ENCODE measurements around the gene CFAP300.

DNA sequence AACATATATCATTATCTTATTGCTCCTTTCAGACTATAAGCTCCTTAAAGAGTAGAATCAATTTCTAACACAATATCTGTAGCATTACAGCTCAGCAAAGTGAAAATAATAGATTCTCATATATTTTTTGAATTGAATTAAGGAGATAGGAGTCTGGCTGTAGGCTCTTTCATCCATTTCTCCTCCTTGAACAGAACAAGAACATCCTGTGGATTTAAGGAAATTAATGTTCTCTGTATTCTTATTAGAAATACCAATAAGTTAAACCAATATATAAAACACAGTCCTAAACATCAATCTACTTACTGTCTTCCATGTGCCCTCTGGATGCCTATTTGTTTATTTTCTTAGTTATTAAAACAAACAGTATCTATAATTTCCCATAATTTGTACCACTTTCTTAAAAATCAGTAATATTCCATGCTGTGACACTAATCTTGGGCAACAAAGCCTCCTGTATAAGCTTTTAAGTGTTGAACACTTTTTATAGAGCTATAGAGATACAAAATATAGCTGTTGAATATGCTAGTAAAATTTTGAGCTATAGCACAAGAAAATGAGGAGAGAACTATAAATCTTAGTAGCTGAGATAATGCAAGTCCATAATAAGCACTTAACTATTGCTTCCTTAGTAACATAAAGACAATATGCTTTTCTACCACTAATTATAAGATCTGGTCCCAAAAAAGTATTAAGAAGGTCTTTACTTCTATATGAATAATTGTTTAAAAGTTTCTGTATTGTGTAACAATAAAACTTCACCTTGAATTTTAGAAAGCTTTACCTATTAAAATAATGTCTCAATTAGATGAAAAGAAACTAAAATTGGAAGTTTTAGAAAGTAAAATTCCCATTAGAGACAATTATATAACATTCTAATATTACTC lies 28.6 kb downstream of the SESN3 start:
- PRO-cap, result no peak
- RAMPAGE, long total RNA, 2 experiments, result no peak in any of the 2 experiments

GRCh38 chr11:95232151-95232786 lies 1.3 kb upstream of the SESN3 start:
- PRO-cap, result bidirectional peak, plus-strand start at chr11:95232442, minus-strand start at chr11:95232340
- RAMPAGE, long total RNA, 2 experiments, result no peak in any of the 2 experiments

DNA sequence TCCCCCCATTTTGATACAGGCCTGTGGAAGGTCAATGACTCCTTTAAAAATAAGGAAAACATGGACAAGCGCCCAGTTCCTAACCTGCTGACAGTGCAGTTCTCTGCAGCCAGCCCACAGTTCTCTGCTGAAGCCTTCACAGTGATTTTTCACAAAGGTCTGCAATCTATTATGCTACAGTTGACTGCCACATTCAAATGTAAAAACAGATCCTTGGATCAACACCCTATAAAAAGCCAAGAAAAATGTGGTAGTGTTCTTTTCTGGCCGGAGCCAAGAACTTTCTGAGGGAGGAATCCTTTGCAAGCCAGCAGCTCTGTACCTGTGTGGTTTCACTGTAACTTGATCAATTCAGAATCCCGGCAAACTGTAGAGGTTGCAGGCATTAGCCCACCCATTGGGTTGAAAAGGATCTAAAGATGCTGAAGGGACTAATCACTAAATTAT lies 107.7 kb upstream of the SESN3 start:
- PRO-cap, result unidirectional peak, minus-strand start at position 143 of the sequence
- RAMPAGE, long total RNA, 2 experiments, result no peak in any of the 2 experiments

DNA sequence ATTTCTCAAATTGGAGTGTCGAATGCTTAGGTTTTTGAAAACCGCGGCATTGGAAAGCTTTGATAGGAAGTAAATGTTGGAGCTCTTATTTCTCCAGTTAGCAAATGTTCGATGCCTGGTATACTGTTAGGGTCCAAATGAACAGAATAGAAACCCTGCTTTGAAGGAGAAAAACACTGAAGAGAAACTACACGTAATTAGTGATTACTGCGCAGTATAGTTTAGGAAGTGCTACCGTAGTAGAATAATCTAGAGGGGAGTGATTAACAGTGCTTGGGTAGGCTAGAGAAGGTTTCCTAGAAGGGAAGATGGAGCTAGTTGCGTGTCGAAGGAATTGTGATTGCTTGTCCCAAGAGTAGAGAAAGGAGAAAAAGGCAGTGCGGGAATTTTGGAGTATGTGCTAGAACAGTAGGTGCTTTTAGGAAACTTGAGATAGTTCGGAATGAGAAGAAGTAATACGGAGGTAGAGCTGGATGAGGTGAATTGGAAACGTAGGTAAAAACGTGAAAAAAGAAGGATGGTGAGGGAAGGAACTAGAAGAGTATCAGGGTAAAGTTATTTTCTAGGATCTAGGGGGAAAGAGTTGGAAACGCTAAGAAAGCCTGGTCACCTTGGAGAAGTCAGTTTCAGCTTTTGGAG lies 1.2 kb downstream of the CEP57 start:
- PRO-cap, result no peak
- RAMPAGE, long total RNA, 2 experiments, result no peak in any of the 2 experiments

DNA sequence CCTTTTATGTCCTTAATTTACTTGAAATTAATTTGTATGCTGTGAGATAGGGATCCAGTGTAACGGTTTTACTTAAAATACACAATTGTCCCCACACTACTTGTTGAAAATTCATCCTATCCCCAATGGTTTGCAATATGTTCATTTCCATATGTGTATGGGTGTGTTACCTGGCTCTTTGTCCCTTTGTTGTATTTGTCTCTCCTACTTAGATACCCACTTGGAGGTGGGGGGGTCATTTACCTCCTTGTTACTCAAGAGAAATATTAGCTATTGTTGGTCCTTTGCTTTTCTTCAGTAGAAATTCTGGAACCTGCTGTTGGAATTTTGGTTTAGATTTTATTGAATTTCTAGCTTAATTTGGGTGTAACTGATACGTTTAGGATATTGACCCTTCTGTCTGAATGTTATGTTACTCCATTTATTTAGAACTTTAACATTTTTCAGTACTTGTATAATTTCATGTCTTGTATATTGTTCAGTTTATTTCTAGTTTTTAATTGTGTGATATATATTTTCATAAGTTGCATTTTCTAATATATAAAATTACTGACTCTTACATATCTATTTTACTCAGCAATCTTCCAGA lies 4.6 kb downstream of the CEP57 start:
- PRO-cap, result no peak
- RAMPAGE, long total RNA, 2 experiments, result no peak in any of the 2 experiments

DNA sequence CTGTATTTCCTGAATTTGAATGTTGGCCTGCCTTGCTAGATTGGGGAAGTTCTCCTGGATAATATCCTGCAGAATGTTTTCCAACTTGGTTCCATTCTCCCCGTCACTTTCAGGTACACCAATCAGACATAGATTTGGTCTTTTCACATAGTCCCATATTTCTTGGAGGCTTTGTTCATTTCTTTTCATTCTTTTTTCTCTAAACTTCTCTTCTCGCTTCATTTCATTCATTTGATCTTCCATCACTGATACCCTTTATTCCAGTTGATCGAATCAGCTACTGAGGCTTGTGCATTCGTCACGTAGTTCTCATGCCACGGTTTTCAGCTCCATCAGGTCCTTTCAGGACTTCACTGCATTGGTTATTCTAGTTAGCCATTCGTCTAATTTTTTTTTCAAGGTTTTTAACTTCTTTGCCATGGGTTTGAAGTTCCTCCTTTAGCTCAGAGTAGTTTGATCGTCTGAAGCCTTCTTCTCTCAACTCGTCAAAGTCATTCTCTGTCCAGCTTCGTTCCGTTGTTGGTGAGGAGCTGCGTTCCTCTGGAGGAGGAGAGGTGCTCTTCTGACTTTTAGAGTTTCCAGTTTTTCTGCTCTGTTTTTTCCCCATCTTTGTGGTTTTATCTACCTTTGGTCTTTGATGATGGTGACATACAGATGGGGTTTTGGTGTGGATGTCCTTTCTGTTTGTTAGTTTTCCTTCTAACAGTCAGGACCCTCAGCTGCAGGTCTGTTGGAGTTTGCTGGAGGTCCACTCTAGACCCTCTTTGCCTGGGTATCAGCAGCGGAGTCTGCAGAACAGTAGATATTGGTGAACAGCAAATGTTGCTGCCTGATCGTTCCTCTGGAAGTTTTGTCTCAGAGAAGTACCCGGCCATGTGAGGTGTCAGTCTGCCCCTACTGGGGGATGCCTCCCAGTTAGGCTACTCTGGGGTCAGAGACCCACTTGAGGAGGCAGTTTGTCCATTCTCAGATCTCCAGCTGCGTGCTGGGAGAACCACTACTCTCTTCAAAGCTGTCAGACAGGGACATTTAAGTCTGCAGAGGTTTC lies 48.5 kb downstream of the MTMR2 start:
- PRO-cap, result no peak
- RAMPAGE, long total RNA, 2 experiments, result no peak in any of the 2 experiments

DNA sequence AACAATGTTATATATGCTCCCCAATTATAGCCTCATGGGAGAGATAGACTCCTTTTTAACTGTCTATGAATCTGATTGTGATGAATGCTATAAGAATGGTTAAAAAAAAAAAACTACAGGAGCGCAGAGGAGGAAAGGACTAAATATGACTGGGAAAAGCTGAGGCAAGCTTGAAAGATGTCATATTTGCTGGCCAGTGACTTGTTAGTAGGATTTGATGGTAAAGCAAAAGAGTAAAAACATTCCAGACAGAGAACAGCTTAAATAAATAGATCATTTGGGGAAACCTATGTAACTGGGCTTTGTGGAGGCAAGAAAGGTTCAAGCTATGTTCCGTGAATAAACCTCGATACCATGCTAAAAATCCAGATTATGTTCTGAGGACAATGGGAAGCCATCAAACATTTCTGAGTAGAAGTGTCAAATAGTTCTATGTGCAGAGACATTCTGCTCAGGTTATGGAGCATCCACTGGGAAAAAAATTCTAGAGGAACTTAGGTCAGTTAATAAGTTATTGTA lies 24.3 kb downstream of the MTMR2 start:
- PRO-cap, result no peak
- RAMPAGE, long total RNA, 2 experiments, result no peak in any of the 2 experiments

GRCh38 chr11:96013271-96013874 lies 89.5 kb upstream of the MTMR2 start:
- PRO-cap, result no peak
- RAMPAGE, long total RNA, 2 experiments, result no peak in any of the 2 experiments

DNA sequence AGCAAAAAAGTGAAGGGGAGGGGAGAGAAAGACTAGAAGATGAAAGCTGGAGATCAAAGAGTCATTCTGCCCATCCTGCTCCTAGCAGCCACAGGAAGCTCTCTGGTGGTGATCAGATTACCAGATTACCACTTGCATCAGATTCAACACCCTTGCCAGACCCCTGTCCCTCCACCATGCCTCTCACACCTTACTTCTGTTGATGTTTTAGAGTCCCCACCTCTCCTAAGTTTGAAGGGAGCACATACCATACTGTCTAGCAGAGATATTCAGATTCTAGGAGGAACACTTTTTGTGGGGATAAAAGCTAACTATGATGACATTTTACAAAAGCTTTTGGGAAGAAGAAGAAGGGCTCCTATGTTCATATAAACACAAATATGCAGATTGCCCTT lies 92.4 kb upstream of the MTMR2 start:
- PRO-cap, result no peak
- RAMPAGE, long total RNA, 2 experiments, result no peak in any of the 2 experiments

GRCh38 chr11:96228415-96229590 lies 114.2 kb downstream of the MAML2 start:
- PRO-cap, result no peak
- RAMPAGE, long total RNA, 2 experiments, result no peak in any of the 2 experiments

GRCh38 chr11:96230415-96231127 lies 112.4 kb downstream of the MAML2 start:
- PRO-cap, result no peak
- RAMPAGE, long total RNA, 2 experiments, result no peak in any of the 2 experiments

GRCh38 chr11:96249209-96250399 lies 93.4 kb downstream of the MAML2 start:
- PRO-cap, result no peak
- RAMPAGE, long total RNA, 2 experiments, result no peak in any of the 2 experiments

GRCh38 chr11:96306344-96306874 lies 36.6 kb downstream of the MAML2 start:
- PRO-cap, result no peak
- RAMPAGE, long total RNA, 2 experiments, result no peak in any of the 2 experiments

DNA sequence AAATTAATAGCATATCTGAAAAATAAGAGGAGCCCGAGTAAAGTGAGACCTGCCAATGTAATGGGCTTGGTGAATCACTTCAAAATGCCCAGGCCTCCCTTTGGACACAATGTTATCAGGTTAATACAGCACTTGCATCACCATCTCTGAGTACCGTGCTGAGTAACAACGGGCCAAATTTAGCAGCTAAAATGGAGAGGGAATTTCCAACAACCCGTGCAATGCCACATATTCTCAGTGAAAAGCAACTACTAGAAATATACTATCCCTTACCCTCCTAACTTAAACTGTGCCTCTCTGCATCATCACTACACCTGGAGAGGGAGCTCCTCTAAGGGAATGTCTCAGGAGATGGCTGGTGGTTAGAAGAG lies 4.2 kb downstream of the MAML2 start:
- PRO-cap, result no peak
- RAMPAGE, long total RNA, 2 experiments, result no peak in any of the 2 experiments

DNA sequence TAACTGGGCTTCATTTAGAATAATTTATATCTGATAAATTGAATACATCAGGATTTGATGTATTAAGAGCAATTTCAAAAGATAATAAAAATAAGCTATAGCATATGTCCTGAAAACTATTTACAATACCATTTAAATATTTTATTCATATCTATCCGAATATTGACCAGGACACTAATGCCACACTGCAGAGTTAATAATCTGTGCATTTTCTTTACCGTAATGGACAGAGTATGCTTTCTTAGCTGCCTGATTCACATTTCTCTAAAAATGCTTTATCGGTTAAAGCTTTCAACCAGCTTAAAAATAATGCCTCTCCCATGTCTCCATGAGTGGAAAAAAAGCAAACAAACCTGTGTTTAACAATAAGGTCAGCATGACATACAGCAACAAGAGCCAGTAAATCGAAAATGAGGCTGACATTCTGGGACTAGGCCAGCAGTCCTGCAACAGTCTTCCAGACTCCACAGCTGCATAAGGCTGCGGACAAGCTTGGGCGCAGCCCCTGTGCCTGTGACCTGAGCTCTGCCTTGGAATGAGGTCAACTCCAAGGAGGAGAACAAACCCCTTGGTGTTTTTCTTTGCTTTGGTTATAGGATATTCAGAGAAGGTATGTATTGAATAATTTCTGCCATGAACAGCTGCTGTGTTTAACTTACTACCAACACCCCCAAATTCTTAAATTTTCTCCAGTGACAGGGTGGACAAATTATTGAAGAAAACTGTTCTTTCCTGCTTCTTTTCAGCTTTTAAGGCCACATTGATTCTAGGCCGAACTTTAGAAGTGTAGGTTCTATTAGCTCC lies 95.6 kb downstream of the PGR start:
- PRO-cap, result no peak
- RAMPAGE, long total RNA, 2 experiments, result no peak in any of the 2 experiments

DNA sequence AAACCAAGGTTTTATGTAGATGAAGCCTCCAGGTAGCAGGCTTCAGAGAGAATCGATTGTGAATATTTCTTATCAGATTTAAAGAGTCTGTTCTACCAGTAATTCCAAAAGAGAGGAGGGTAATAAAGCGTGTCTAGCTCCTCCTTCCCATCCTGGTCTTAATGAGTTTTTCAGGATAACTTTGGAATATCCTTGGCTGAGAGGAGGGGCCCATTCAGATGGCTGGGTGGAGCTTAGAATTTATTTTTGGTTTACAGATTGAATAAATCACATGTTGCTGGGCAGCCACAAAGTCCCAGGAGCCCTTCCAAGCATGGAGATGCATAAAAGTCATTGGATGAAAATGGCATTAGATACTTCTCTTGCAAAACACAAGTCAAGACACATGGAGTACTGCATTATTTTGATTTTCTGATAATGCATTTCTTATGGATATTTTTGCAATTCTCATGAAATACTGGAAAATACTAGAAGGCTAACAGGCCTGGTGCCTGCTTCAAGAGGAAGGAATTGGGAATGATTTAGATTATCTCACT lies 139.0 kb downstream of the TRPC6 start:
- PRO-cap, result unidirectional peak, minus-strand start at position 160 of the sequence
- RAMPAGE, long total RNA, 2 experiments, result no peak in any of the 2 experiments

GRCh38 chr11:101950530-101951784 lies 34.6 kb upstream of the ANGPTL5 start:
- PRO-cap, result no peak
- RAMPAGE, long total RNA, 2 experiments, result no peak in any of the 2 experiments

DNA sequence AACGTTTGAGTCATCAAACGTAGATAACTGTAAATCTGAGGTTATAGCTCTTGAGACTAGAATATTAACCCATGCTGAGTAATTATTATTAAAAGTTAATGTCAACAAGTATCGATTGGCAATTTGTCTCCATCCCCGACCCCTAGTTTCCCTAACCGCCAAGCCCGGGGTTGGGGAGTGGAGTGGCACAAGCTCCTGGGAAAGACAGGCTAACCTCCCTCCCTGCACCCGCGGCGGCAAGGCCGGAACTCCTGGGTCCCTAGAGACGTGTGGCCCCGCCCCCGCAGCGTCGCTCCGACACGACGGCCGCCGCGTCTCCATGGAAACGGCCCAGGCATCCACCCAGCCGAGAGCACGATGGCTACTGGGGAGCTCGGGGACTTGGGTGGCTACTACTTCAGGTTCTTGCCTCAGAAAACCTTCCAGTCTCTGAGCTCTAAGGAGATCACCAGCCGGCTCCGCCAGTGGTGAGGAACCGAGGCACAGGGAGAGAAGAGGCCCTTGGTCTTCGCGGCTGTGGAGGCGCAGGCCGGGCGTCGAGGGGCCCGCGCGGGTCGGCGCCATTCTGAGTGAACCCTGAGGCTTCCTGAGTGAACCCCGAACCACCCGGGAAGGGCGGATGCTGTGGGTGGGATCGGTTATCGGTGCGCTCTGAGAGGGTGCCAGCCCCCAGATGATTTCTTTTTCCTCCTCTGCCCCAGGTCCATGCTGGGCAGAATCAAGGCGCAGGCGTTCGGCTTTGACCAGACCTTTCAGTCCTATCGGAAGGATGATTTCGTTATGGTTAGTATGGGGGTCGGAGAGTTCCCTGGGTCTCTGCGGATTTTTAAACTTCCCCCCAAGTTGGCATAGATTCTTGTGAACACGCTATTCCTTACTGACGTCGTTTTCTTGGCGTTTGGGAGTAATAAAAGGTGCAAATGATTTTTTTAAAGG lies at the start of gene CFAP300:
CFAP300 (plus strand) TSS at position 324 of the 936 bp plus-strand sequence.
- PRO-cap, result bidirectional peak, plus-strand start at position 345 of the sequence, minus-strand start at position 235 of the sequence
- RAMPAGE, long total RNA, 2 experiments, result start-site peak on the plus strand in 2 of 2 experiments, centred at positions 334 to 346 of the sequence, 78 to 194 reads per replicate

- PRO-cap, result no peak
- RAMPAGE, long total RNA, 2 experiments, result no peak in any of the 2 experiments
These were observed 67.8 kb downstream of the YAP1 start for GRCh38 chr11:102177676-102178751.

DNA sequence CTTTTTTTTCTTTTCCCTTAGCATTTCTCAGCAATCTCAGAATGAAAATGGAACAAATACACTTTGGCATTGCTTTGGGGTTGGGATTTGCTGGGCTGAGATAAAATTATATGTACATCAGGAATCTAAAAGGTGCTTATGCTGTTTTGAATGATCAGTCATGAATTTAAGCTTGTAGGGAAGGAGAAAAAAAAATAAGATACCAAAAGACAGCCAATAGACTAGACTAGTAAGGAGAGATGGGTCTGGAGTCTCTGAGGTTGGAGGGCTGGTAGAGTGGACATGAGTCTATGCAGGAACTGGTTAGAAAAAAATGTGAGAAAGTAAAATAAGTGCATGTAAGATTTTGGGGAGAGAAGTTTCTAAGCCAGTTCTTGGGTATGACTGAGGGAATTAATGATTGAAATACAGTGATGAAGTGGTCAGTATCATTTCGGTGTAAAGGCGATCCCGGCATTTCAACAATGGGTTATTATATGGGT lies 96.8 kb upstream of the BIRC3 start:
- PRO-cap, result no peak
- RAMPAGE, long total RNA, 2 experiments, result no peak in any of the 2 experiments